Metanephros (tissue), 2 donors: ENCODE results near the gene FAM50B.

DNA sequence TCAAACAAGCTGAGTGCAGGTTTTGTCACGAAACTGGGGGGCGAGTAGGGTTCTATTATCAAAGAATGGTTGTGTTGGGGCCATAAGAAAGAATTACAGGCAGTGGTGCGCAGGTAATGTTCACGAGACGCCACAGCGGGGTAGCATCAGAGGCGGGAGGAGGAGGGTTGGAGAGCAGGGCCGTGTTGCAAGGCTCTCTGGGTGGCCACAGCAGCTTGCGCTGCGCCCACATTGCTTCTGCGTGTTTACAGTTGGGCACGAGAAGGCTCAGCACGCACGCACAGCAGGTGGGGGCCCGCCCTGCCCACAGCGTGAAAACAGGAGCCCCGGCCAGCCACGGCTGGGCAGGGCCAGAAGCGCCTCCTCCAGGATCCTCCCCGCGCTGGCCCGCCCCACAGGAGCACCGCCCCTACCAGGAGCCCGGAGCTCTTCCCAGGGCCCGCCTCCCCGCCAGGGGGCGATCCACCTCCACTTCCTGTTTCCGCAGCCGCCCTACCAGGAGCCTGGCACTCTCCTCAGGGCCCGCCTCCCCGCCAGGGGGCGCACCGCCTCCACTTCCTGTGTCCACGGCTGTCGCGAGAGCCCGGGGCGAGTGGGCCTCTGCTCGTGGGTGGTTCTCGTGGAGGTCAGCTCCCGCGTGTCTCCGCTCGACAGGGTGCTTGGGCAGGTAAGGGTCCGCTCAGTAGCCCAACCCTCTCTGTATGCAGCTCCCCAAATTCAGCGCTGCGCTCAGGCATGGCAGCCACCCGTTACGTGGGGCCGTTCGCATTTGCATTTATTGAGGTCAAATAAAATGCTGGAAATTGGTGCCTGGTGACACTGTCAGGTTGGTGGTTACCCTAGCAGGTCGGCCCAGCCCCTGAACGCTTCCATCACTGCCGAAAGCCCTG is at the start of gene FAM50B:
FAM50B (plus strand) TSS at position 554 of the 890 bp plus-strand sequence.
- RAMPAGE, long total RNA, result no peak

GRCh38 chr6:3913486-3913794 is 64.3 kb downstream of the FAM50B start:
- RAMPAGE, long total RNA, result no peak

DNA sequence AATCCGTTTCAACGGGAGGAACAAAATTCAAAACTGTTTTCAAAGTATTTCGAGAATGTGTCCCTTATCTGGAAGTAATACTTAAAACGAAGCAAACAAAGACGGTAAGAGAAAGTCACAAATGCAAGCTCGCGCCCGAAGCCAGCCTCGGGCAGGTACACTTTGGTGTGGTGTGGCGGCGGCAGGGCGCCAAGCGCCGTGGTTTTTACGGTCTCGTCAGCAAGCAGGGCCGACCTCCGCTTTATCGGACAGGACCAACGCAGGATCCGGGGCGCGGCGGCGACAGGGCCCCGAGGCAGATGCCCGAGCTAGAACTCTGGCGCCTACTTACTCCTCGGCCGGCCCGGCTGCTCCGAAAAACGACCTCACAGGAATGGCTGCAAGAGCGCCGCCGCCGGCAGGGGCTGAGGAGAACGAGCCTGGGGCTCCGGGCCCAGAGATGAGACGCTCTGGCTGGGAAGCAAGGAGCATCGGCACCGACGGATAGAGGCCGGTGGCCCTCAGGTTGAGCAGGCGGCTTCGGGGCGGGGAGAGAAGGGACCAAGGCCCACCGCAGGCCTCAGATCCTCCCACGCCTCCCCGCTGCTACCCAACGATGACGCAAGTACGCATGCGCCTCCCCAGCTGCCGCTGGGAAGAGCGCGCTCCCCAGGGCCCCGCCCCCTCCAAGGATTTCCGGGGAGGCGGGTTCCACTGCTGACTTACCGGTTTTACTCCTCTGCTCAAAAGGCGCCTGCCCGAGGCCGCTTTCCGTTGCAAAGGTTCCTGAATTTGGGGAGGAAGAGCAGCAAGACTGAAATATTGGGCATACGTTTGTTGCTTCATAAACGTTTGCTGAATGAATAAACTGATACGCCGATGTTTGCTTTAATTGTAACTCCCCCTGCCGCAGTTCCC is 2.7 kb upstream of the PRPF4B start:
- RAMPAGE, long total RNA, result no peak

DNA sequence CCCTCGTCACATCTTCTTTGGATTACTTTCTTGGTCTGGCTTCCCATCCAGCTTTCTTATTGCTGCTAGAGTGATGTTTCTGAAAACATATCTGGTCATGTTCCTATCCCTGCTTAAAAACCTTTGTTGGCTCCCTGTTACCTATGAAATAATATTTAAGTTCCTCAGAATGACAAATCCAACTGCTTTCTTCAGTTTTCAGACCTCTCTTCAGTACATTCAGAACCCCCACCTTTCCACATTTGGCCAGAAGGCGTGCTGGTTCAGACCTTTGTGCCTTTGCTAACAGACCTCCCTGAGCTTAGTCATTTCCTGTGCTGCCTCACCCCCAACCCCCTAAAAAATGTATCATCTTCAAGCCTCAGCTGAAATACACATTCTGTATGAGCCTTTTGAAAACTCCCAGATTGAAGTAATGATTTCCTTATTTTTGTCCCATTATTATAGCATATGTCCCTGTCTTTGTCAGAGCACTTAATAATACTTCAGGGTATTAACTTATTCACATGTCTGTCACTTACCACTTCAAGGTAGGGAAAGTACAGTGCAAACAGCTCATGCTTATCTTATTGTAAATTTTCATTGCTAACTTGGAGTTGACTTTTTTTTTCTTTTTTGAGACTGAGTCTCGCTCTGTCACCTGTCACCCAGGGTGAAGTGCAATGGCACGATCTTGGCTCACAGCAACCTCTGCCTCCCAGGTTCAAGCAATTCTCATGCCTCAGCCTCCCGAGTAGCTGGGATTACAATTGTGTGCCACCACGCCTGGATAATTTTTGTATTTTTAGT is 19.7 kb downstream of the FAM217A start:
- RAMPAGE, long total RNA, result no peak

DNA sequence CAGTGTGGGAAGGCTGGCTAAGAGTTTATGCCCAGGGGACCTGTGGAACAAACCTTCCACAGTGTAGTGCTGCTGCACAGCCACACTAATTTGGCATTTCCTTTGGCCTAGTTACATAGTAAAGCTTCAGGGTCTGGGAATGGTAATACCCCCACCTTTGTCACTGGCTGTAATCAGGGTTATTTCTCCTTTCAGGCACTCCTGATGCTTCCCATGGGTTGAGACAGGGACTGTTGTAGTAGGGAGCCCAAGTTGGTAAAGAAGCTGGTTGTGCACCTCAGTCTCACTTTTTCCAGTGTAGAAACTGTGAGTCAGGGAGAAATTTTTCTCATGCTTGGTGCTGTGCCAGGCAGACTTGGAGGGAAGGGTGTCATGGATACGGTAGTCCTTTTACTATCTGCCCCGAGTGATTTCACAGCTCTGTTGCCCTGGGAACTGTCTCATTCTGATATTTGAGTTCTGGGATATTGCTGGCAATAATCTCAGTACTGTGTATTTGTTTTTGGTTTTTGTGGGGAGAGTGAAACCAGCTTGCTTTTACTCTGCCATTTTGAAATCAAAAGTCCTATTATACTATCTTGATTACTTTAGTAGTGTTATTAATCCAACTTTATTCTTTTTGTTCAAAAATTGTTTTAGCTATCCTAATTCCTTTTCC is 178.0 kb upstream of the ECI2 start:
- RAMPAGE, long total RNA, result no peak

GRCh38 chr6:4460383-4461316 is 315.6 kb upstream of the CDYL start:
- RAMPAGE, long total RNA, result no peak

DNA sequence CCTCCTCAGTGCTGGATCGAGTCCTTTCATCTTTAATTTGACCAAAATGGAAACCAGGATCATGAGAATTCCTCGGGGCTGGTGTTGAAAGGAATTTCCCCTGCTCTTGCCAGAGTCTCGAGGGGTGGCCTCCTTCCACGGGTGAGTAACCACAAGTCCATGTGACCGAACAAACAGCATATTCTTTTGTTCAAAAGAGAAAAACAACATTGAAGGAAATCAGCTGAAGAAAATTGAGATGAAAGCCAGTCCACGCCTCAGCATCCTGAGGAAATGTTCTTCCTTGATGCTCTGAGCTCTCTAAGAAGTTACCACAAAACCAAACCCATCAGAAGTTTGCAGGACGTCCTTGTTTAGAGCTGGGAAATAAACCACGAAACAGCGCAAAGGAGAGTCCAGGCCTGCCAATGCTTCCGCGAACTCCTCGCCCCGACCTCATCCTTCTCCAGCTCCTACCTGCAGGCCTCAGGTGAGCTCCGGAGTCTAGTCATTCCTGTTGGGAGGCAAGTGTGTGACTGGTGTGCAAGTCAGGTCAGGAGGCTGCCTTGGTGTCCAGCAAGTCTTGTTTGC is 165.8 kb upstream of the CDYL start:
- RAMPAGE, long total RNA, result no peak

DNA sequence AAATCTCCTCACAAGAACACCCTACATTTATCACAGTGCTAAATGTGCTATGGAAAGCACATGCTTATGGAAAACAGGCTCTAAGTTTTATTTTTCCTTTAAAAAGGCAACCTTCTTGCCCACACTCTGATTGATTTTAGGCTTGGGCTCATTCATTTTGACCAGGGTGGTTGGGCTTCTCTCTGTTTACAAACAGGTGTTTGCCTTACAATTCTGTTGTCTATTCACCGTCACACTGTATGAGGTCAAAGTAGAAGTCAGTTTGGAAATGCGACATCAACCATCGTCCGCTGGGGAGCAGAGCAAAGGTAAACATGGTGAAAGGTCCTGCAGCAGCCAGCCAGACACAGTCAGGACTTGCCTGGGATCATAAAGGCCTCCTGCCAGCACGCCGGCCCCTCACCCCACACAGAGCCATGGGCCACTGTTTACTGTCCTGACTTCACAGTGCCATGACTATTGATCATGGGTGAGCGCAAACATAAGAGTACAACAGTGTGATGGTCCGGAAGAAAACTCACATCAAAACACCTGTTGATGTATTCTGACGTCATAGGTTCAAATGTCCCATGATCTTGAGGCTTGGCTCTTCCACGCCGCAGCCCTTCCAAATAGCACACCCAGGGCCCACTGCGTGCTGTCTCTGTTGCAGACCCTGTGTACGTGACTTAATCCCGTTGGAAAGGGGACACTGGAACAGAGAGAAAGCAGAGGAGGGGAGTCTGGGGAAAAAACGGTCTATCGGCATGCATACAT is 17.0 kb upstream of the PPP1R3G start:
- RAMPAGE, long total RNA, result no peak

DNA sequence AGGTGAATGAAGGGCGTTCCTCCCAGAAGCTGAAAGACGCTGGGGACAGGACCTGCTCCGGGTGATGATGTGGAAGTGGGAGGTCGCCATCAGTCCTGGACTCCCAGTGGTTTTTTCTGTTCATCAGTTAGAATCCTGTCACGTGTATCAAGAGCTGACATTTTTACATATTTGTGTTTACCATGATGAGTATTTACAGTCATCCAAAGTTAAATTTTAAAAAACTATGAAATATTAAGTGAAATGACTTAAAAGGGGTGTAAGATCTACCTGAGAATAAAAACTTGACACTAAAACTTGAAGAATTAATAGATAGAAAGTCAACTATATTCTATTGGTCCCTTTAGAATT is 7.8 kb upstream of the PPP1R3G start:
- RAMPAGE, long total RNA, result no peak

DNA sequence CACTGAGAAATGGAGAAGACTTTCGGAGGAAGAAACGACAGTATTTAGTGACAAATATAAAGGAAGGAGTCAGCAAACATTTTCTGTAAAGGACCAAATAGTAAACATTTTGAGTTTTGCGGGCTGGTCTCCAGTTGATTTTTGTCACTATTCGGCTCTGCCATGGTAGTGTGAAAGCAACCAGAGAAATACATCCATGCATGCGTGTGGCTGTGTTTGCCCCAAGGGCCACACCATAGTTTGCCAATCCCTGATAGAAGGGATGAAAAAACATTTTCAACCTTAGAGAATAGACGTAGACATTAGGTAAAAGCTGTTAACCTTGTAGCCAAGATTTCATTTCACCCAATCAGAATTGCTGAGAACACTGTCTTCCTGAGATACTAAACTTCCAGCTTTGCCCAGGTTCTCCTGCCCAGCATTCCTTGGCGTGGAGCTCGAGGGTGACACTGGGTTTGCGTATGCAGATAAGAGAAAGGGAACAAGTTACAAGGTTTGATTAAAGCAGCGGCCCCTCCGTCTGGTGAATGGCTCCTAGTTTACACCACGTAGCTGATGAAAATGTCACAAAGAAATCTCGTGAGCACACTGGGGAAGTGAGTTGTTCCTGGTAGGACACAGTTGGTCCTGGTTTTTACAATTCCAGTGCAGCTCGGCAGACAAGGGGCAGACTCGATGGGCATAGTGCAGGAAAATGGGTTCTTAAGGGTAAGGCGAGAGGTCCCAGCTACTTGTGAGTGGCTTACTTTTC is 247.7 kb downstream of the FARS2 start:
- RAMPAGE, long total RNA, result no peak

GRCh38 chr6:5723675-5724663 is 282.8 kb downstream of the NRN1 start:
- RAMPAGE, long total RNA, result no peak

- RAMPAGE, long total RNA, result no peak
These were observed 86.8 kb upstream of the F13A1 start for GRCh38 chr6:6407253-6407754.

- RAMPAGE, long total RNA, result no peak
These were observed 12.1 kb downstream of the LY86 start for GRCh38 chr6:6600626-6601018.

- RAMPAGE, long total RNA, result no peak
These were observed 25.8 kb downstream of the LY86 start for GRCh38 chr6:6614017-6615093.

DNA sequence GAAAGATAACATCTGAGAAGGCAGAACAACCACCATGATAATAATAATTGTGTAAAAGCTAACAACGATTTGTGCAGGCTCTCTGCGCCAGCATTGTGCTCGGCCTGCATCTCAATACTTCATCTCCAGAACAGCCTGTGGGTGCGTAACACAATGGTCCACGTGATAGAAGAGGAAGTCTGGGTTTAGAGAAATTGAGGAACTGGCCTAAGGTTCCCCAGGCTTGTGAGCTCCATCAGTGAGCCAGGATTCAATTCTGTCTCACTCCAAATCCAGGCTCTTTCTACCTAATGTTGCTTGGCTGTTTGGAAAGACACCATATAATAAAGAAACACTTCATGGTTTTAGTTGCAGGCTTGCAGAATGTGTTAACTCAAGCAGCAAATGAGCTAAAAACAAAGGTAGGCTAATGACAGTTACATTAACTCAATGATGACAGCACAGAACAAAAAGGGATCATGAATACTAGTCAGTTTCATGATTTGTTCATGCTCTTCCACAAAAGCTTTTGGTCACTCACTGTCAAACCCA is 71.3 kb downstream of the LY86 start:
- RAMPAGE, long total RNA, result no peak

GRCh38 chr6:6686581-6687714 is 98.4 kb downstream of the LY86 start:
- RAMPAGE, long total RNA, result no peak

GRCh38 chr6:6689897-6690356 is 101.4 kb downstream of the LY86 start:
- RAMPAGE, long total RNA, result no peak

GRCh38 chr6:6703867-6704110 is 115.3 kb downstream of the LY86 start:
- RAMPAGE, long total RNA, result no peak

DNA sequence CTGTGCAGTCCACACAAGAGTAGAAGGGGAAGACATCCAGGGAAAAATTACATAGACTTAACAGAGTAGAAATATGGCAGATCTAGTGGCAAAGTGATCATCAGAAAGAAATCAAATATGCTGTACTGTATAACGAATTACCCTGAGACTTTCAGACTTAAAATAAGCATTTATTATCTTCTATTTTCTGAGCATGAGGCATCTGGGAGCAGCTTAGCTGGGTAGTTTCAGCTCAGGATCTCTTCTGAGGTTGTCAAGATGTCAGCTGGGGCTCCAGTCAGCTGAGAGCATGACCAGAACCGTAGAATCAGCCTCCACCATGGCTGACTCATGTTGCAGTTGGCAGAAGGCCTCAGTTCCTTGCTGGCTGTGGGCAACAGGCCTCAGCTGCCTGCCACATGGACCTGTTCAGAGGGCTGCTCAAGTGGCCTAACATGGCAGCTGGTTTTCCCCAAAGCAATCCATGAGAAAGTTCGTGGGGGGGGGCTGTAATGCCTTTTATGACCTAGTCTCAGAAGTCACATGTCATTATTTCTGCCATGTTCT is 142.2 kb downstream of the LY86 start:
- RAMPAGE, long total RNA, result no peak

- RAMPAGE, long total RNA, result no peak
These were observed 148.4 kb downstream of the LY86 start for GRCh38 chr6:6736619-6737624.